Spinal cord (tissue), 3 donors: ENCODE data around the genes ZNG1E and PIP5K1B.

GRCh38 chr9:38687998-38688371 lies 31.9 kb downstream of the FAM240B start:
- PRO-cap, result no peak
- RAMPAGE, long total RNA, result no peak

GRCh38 chr9:39809111-39810322 lies 454.0 kb downstream of the SPATA31A1 start:
- PRO-cap, result no peak
- RAMPAGE, long total RNA, result no peak

DNA sequence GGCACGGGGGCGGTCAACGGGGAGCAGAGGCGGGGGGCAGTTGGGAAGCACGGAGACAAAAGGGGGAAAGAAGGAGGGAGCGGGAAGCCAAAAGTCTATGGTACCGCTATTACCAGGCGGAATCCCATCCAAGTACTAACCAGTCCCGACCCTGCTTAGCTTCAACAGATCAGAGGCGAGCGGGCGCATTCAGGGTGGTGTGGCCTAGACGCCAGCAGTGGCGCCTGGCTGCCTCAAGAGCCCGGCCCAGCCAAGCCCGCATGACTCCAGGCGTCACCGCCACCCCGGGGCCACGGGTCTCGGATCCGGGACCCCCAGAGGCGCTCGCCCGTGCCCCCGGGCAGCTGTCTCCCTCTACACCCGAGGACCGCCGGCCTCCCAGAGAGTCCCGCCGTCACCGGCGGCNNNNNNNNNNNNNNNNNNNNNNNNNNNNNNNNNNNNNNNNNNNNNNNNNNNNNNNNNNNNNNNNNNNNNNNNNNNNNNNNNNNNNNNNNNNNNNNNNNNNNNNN lies 48.3 kb upstream of the ZNG1F start:
- PRO-cap, result no peak
- RAMPAGE, long total RNA, result no peak

GRCh38 chr9:41652046-41652626 lies 463.0 kb upstream of the ZNG1F start:
- PRO-cap, result no peak
- RAMPAGE, long total RNA, result no peak

DNA sequence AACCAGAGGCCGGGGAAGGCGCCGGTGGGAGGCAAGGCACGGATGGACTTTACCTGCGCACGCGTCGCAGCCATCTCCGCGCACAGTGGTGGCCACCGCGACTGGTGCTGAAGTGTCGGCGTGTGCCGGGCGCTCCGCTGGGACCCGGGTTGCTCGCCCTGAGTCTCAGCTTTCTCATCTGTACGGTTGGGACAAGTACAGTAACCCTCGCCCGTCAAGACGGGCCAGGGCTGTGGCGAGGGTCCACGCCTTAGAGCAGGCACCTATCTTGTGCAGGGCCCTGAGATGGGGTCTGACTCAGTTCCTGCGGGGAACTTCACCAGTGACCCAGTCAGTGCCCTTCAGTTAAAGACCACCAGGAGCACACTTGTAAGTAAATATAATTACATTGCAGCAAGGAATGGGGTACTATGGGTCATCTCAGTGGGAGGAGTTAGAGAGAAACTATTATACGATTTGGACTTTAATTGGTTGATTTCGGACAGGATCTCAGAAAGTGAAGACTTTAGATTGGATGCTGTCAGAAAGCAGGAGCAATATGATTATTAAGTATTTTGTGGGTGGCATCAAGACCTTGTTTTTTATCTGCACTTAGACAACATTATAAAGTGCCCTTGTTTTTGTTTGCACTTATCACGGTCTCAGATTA lies 1186.7 kb downstream of the SPATA31A7 start:
- PRO-cap, result no peak
- RAMPAGE, long total RNA, result start-site peak on the plus strand centred at position 98 of the sequence, 41 bp wide, 143 and 436 reads in 2 replicates

- PRO-cap, result no peak
- RAMPAGE, long total RNA, result no peak
Measured at GRCh38 chr9:64051037-64051419, 1234.0 kb downstream of the FOXD4L5 start.

GRCh38 chr9:65675532-65676172 lies at the start of gene ZNG1E:
Gene ZNG1E (plus strand): TSS chr9:65675928.
- PRO-cap, result no peak
- RAMPAGE, long total RNA, result start-site peak on the plus strand at chr9:65675875-65675957, 214 and 843 reads in 2 replicates

DNA sequence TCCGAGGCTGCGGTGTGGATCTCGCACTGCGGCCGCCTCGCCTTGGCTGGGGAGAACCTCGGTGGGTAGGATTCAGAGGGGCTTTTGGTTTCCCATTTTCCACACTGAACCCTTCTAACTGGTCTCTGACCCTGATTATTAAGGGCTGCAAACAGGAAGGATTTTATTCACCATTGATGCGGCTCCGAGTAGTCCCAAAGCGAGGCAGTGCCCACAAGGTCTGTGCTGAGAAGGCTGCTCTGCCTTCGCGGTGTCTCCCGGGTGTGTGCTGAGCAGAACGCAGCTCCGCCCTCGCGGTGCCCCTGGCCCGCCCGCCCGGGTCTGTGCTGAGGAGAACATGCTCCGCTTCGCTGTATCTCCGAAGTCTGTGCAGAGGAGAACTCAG lies 530.7 kb downstream of the FOXD4L4 start:
- PRO-cap, result no peak
- RAMPAGE, long total RNA, result no peak

DNA sequence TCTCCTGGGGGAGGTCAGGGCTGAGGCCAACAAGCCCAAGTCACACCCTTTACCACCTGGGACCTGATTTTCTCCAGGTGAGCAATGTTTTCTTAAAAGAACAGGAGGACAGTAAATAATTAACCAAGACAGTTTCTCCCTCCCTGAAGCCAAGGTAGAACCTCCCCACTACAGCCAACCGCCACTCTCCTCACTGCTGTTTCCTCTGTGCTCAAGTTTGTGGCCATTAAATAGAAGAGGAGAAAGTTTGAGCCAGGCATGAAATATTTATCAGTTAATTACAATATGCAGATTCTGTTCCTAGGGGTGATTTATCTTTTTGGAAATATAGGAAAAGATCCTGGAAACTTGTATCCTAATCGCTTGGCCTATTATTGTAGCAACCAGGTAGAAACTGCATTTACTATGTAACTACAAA lies 150.6 kb upstream of the ANKRD20A1 start:
- PRO-cap, result no peak
- RAMPAGE, long total RNA, result no peak

DNA sequence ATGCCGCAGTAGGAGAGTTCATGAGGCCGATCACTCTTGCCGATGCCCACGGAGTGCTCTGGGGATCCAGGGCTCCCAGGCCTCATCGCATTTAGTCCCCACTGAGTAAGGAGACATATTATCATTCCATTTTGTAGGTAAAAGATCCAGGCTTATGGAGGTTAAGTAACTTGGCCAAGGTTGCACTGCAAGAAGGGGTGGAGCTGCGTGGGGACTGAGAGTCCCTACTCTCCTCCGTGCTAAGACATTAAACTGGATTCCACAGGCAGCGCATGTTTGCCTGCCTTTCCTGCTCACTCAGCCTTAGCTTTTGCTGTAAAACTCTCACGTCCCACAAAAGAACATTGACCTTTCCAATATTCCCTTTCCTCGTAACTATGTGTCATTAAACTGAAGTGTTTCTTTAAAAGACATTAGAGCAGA lies 86.2 kb downstream of the TMEM252 start:
- PRO-cap, result no peak
- RAMPAGE, long total RNA, result no peak

GRCh38 chr9:68704448-68705326 lies at the start of gene PIP5K1B:
Gene PIP5K1B (plus strand): TSS chr9:68705240.
- PRO-cap, result no peak
- RAMPAGE, long total RNA, result no peak

- PRO-cap, result no peak
- RAMPAGE, long total RNA, result no peak
Measured at GRCh38 chr9:68904160-68904994, 109.5 kb downstream of the PRKACG start.

DNA sequence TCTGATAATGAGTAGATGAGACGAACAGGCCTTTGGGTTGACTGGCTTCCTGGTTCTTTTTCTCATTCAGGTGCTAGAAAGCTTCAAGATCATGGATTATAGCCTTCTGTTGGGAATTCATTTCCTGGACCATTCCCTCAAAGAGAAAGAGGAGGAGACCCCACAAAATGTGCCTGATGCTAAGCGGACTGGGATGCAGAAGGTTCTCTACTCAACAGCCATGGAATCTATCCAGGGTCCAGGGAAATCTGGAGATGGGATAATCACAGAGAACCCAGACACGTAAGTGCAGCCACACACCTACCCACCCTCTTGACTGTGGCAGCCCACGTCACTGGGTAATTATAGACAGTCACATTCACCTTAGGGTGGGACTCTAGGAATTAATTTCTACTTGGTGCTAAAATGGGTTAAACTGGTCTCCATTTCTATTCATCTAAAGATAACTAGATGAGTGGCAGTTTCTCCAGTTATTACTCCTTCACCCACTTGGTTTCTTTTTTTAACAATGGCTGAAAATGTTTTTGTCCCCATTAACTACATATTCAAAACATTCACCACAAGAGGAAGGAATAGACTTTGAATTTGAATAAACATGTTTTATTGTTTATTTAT lies 96.3 kb downstream of the PRKACG start:
- PRO-cap, result no peak
- RAMPAGE, long total RNA, result no peak

GRCh38 chr9:68934695-68935046 lies 79.2 kb downstream of the PRKACG start:
- PRO-cap, result no peak
- RAMPAGE, long total RNA, result no peak

- PRO-cap, result no peak
- RAMPAGE, long total RNA, result no peak
Measured at GRCh38 chr9:69019969-69020329, 6.0 kb upstream of the PRKACG start.

DNA sequence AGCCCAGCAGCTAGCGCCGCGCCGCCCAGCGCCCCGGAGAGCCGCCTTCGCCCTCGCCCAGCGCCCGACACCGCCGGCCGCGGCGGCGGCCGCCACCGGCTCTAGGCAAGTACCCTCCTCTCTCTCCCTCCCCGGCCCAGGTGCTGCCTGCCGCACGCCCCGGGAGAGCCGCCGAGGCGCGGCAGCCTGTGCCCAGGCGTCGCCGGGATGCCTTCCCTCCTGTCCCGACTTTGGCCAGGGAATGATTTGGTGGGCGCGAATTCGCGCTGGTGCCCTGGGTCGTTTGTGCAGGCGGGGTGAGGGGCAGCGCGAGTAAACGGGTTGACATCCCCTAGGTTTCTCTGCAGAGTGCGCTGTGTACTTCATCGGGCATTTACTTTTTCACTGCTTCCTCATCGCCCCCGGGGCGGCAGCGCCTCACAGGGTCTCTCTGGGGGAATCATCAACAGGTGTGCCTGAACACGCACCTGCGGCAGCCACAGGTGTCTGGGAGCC lies 52.4 kb upstream of the TJP2 start:
- PRO-cap, result no peak
- RAMPAGE, long total RNA, result no peak

DNA sequence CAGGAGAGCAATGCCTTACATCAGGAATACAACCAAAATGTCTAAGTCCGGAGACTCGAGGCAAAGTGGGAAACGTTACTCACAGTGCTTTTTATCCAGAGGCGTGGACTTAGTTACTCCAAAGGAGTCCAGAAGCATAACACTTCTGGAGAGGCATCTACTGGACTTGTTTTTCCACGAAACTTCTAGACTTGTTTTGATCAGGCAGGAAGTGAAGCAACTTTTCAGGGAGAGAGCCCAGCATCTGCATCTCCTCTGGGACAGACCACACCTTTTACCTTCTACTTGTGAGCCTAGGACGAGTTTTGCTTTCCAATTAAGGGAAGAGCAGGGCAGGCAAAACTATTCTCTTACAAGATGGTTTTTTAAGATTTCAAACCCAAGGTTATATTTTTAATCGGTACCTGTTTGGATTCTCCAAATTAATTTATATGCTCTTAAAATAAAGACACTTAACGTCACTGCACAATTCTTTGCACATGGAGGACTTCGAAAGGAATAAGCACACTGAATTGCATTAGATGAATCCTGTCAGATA lies 1.1 kb upstream of the TJP2 start:
- PRO-cap, result no peak
- RAMPAGE, long total RNA, result no peak

- PRO-cap, result no peak
- RAMPAGE, long total RNA, result no peak
Measured at GRCh38 chr9:69247786-69248611, 73.9 kb downstream of the TJP2 start.

GRCh38 chr9:69645316-69646011 lies 26.7 kb downstream of the APBA1 start:
- PRO-cap, result no peak
- RAMPAGE, long total RNA, result no peak

- PRO-cap, result no peak
- RAMPAGE, long total RNA, result no peak
Measured at GRCh38 chr9:69758901-69759236, 942 bp downstream of the PTAR1 start.